H1 (cell line): ENCODE data around the genes OR14K1, OR11L1 and OR2T35.

- RRBS, result no CpG with 5 or more reads among the region's 7 CpGs
CAGE:
- cytosol, long polyA plus RNA, result no peak
- long polyA plus RNA, result no peak
- nucleus, long polyA plus RNA, result no peak
Observed at GRCh38 chr1:245598786-245599109, 444.0 kb downstream of the KIF26B start.

DNA sequence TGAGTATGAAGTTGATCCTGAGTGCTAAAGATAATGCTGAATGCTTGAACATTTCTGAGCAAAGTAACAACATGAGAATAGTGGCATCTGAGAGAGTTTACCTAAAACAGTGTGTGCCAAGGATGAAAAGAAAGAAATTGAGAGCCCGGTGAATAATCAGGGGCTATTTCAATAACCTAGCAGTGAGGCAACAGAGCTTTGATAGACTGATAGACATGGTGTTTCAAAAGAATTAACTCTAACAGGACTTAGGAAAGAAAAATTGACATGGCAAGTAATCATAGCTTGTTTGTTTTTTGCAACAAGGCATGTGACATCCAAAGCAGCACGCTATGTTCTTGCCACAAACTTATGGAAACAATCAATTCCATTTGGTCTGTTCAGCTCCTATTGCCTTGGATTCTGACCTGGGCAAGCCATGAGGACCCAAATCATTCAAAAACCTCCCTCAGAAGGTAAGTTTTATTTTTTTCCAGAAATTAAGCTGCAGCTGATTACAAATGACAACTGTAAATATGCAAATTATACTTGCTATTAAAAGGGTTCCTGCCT lies 608.5 kb downstream of the SMYD3 start:
- RRBS, result no CpG with 5 or more reads among the region's 2 CpGs
CAGE:
- cytosol, long polyA plus RNA, result no peak
- long polyA plus RNA, result no peak
- nucleus, long polyA plus RNA, result no peak

GRCh38 chr1:245929880-245930323 lies 577.2 kb downstream of the SMYD3 start:
- RRBS, result no CpG with 5 or more reads among the region's 4 CpGs
CAGE:
- cytosol, long polyA plus RNA, result no peak
- long polyA plus RNA, result no peak
- nucleus, long polyA plus RNA, result no peak

GRCh38 chr1:245984959-245985581 lies 522.0 kb downstream of the SMYD3 start:
- RRBS, result no CpG with 5 or more reads among the region's 5 CpGs
CAGE:
- cytosol, long polyA plus RNA, result no peak
- long polyA plus RNA, result no peak
- nucleus, long polyA plus RNA, result no peak

- RRBS, result no CpG with 5 or more reads among the region's 12 CpGs
CAGE:
- cytosol, long polyA plus RNA, result no peak
- long polyA plus RNA, result no peak
- nucleus, long polyA plus RNA, result no peak
Observed at GRCh38 chr1:246109998-246110912, 396.8 kb downstream of the SMYD3 start.

GRCh38 chr1:246166812-246167431 lies 340.2 kb downstream of the SMYD3 start:
- RRBS, result no CpG with 5 or more reads among the region's 11 CpGs
CAGE:
- cytosol, long polyA plus RNA, result no peak
- long polyA plus RNA, result no peak
- nucleus, long polyA plus RNA, result no peak

DNA sequence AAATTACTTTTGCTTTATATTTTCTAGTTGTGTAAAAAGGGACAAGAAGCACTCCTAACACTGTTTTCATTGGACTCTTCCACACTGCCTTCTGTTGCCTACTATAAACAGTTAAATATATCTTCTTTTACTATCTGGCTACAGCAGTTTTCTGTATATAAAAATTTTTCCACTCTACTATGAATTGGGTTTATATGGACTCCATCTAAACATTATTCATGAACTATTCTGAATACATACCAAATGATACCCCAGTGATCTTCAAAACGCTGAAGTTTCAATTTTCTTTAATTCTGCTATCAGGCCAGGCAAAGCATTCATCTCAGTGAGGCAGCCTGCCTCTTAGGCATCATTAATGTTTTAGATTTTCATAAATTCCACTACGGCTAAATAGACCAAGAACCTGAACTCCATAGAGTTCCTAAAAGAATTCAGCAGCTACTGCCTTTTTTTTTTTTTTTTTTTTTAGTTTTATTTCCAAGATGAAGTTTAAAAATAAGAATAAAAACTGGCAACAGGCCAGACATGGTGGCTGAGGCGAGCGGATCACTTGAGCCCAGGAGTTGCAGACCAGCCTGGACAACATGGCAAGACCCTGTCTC lies 262.3 kb downstream of the SMYD3 start:
- RRBS, result no CpG with 5 or more reads among the region's 4 CpGs
CAGE:
- cytosol, long polyA plus RNA, result no peak
- long polyA plus RNA, result no peak
- nucleus, long polyA plus RNA, result no peak

DNA sequence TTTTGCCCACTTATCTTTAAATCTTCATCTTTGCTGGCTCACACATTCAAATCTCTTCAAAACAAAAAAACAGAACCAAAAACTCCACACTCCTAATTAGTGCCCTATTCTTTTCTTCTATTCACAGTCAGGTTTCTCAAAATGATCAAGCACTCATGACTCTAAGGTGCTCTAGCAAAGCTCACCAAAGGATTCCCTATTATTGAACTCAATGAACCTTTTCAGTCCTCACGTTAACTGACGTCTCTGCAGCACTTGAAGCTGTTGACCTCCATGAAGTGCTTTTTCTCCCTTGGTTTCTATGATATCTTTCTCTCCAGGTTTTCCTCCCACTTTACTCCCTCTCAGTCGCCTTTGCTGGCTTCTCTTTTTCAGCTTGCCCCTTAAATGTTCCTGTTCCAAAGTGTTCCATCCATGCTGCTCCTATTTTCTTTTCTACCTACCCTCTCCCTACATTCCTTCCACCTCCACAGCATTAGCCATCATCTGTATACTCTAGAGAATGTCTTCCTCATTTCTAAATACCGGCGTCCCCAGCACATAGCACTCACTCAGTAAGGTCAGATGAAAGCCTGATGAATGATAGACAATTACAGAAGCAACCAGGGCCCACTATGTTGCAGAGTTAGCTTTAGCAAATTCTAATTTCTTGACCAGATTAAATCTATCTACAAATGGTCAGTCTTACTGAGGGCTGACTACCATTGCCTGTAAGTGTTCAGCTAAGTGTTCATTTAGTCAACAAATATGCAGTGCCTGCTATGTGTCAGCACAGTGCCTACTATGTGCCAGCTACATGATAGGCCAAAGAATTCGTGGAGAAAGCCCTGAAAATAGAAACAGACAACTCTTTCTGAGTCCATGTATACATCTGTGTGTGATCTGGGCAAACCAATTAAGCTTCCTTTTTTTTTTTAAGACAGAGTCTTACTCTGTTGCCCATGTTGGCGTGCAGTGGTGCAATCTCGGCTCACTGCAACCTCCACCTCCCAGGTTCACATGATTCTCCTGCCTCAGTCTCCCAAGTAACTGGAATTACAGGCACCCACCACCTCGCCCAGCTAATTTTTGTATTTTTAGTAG lies 213.0 kb downstream of the SMYD3 start:
- RRBS, result no CpG with 5 or more reads among the region's 9 CpGs
CAGE:
- cytosol, long polyA plus RNA, result no peak
- long polyA plus RNA, result no peak
- nucleus, long polyA plus RNA, result start-site peak on the minus strand centred at position 444 of the sequence, 519 bp wide, 8 reads

- RRBS, result no CpG with 5 or more reads among the region's 6 CpGs
CAGE:
- cytosol, long polyA plus RNA, result no peak
- long polyA plus RNA, result no peak
- nucleus, long polyA plus RNA, result no peak
Observed at GRCh38 chr1:246573389-246573811, 7.1 kb downstream of the CNST start.

GRCh38 chr1:246600187-246600731 lies 34.0 kb downstream of the CNST start:
- RRBS, result no CpG with 5 or more reads among the region's 1 CpG
CAGE:
- cytosol, long polyA plus RNA, result no peak
- long polyA plus RNA, result no peak
- nucleus, long polyA plus RNA, result no peak

DNA sequence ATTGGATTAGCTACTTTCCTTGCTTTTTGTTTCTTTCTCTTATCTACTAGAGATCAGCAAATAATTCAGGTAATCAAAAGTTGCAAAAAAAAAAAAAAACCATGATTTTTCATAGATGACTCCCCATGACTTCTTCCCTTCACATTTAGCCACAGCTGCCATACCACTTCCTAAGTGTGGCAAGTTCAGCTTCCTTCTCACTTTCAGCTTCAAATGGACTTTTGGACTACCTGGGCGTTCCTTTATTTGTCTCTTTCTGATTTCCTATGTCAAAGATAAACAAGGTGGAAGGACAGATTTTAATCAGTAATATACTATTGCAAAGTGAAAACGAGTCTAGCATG lies 14.5 kb upstream of the SCCPDH start:
- RRBS, result no CpG with 5 or more reads among the region's 2 CpGs
CAGE:
- cytosol, long polyA plus RNA, result no peak
- long polyA plus RNA, result no peak
- nucleus, long polyA plus RNA, result no peak

- RRBS, result no CpG with 5 or more reads among the region's 6 CpGs
CAGE:
- cytosol, long polyA plus RNA, result no peak
- long polyA plus RNA, result no peak
- nucleus, long polyA plus RNA, result no peak
Observed at GRCh38 chr1:246750818-246751260, 26.6 kb downstream of the SCCPDH start.

DNA sequence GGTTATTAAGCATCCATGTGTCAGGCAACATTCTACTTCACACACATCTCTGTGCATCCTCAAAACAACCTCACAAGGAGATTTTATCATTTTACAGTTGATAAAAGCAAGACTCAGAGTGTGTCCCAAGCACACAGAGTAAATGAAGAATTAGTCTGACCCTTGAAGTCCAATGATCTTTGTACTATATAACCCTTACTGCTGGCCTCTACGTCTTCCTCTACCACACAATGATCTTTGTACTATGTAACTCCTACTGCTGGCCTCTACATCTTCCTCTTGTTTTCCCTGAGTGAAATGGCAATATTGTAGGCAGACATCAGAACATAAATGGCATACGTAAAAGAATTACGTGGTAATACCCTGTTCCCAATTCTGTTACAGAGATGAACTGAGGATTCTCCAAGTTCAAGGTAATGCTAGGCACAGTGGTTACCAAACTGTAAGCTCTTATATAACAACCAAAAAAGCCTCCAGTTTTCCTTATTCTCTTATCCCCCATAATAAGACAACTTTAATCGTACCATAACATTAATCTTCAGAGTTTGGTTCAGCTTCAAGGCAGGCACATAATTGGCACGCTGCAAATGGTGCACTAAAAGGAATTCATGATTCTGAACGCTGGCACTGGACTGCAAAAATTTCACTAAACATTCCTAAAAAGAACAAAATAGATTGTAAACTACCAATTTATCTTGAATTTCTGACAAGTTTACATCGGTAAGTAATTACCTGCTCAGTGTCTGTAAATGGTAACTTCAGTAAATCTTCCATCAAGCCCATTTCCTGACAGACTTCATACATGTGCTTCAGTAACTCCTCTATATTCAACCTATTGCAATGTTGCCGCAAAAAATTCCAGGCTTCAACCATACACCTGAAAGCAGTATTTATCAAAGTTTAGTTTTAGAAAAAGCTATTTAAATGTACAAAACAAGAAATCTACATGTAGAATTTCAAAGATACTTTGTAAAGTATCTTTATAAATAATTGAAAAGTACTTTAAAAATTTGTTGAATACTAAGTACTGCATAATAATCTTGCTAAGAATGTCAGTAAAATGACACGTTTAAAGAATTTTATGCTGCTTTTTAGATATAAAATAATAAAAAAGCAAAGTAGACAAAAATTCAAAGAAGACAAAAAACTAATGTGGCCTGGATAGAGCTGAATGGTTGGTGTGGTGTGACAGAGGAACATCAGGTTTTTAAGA lies 54.9 kb downstream of the AHCTF1 start:
- RRBS, result no CpG with 5 or more reads among the region's 9 CpGs
CAGE:
- cytosol, long polyA plus RNA, result no peak
- long polyA plus RNA, result no peak
- nucleus, long polyA plus RNA, result no peak

- RRBS, result 1% methylated on average over 13 of the region's 89 CpGs
CAGE:
- cytosol, long polyA plus RNA, result no peak
- long polyA plus RNA, result no peak
- nucleus, long polyA plus RNA, result no peak
Observed at GRCh38 chr1:247110567-247111657, 6.8 kb upstream of the ZNF669 start.

- RRBS, result 3% methylated on average over 41 of the region's 94 CpGs
CAGE:
- cytosol, long polyA plus RNA, result no peak
- long polyA plus RNA, result no peak
- nucleus, long polyA plus RNA, result no peak
Observed at GRCh38 chr1:247111658-247112801, 7.9 kb upstream of the ZNF669 start.

DNA sequence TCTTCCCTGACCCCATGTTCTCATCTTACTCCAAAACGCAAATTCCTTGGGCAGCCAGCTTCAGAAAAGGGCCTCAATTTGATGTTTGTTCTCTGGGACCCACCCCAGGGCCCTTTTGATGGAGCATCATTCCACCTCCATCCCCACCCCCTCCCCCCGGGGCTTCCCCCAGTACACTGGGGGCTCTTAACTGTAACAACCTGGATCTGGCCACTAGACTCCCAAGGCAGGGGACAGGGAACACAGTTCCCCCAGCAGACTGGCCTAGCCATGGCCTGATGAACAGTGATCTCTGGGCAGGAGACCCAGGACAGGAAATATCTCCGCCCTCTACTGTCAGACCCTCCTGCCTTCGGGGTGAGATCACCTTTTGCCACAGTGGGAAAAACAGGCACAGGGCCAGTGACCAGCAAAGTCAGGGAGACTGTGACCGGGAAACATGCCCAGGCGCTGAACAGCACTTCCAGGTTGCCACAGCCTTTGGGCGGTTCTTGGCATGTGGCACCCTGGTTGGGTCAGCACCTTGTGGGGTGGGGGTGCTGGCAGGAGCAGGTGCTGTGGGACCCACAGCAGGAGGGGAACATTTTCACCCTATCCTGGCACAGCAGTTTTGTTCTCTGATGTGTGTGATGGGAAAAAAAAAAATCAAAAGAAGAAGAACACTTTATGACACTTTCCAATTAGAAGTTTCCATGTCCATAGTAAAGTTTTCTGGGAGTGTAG lies 8.9 kb upstream of the ZNF669 start:
- RRBS, result no CpG with 5 or more reads among the region's 7 CpGs
CAGE:
- cytosol, long polyA plus RNA, result no peak
- long polyA plus RNA, result no peak
- nucleus, long polyA plus RNA, result no peak

GRCh38 chr1:247738383-247738691 lies at the start of gene OR14K1:
Gene OR14K1, plus strand, starts transcription at chr1:247738615.
- RRBS, result no CpG with 5 or more reads among the region's 1 CpG
CAGE:
- cytosol, long polyA plus RNA, result no peak
- long polyA plus RNA, result no peak
- nucleus, long polyA plus RNA, result no peak

DNA sequence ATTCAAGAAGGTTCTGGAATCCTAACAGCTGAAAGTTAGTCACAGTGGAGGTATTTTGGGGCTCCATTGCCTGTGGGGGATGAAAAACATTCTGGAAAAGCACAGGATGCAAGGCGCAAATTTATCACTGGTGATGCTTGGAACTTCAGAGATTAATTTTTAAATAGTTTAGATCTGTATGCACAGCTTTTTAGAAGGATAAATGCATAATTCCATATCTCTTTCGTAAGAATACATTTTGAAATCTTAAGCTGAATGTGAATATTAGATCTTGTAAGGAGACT lies at the start of gene OR11L1:
OR11L1 (minus strand) TSS at position 67 of the 284 bp plus-strand sequence.
- RRBS, result no CpG with 5 or more reads among the region's 2 CpGs
CAGE:
- cytosol, long polyA plus RNA, result no peak
- long polyA plus RNA, result no peak
- nucleus, long polyA plus RNA, result no peak

- RRBS, result no CpG with 5 or more reads among the region's 3 CpGs
CAGE:
- cytosol, long polyA plus RNA, result no peak
- long polyA plus RNA, result no peak
- nucleus, long polyA plus RNA, result no peak
Observed at GRCh38 chr1:248645002-248645501, at the start of gene OR2T35. Gene OR2T35, minus strand, starts transcription at chr1:248645278.

DNA sequence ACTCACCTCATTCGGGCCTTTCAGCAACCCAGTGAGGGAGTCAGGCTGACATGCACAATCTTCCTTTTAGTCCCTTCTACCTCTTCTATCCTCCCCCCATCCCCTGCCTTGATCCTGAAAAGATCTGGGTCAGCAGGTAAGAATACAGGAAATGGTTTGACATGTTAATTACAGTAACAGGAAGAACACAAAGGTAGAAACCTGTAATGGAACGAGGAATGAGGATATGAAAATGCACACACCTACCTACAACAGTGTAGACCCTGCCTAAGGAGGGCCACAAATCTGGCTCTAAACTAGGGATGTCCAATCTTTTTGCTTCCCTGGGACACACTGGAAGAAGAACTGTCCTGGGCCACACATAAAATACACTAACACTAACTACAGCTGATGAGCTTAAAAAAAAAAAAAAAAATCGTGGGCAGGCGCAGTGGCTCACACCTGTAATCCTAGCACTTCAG lies 6.7 kb downstream of the SH3BP5L start:
- RRBS, result no CpG with 5 or more reads among the region's 4 CpGs
CAGE:
- cytosol, long polyA plus RNA, result no peak
- long polyA plus RNA, result no peak
- nucleus, long polyA plus RNA, result no peak